Diencephalon (tissue), 2 donors: ENCODE results near the genes INTS2, TANC2 and CYB561.

GRCh38 chr17:61400120-61401107 lies 771 bp downstream of the TBX2 start:
- RAMPAGE, long total RNA = no peak

GRCh38 chr17:61443502-61444154 lies 8.6 kb upstream of the TBX4 start:
- RAMPAGE, long total RNA = no peak

- RAMPAGE, long total RNA = no peak
These were observed 4.5 kb upstream of the NACA2 start for GRCh38 chr17:61595459-61595979.

DNA sequence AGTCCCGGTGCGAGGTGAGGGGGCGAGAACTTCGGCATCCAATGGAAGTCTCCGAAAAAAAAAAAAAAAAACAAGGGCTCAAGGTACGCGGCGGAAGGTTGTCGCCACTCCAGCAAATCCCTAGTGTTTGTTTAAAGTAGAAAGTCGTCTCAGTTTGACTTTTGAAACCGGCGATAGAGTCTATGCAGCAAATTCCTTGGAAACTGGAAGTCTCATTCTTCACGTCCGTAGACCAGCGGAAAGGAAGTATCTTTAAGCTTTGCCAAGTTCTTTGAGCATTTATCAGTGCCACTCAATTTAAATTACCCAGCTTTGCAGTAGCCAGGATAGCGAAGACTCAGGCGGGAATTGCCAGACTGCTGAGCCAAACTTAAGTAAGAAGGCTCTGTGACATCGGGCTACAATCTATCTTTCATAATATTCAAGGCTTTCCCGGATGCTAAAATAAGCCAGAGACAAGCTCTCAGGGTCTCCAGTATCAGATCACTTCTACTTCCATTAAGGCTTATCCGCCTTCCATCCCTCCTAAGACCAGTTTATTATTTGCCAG lies 350 bp upstream of the BRIP1 start:
- RAMPAGE, long total RNA = no peak

DNA sequence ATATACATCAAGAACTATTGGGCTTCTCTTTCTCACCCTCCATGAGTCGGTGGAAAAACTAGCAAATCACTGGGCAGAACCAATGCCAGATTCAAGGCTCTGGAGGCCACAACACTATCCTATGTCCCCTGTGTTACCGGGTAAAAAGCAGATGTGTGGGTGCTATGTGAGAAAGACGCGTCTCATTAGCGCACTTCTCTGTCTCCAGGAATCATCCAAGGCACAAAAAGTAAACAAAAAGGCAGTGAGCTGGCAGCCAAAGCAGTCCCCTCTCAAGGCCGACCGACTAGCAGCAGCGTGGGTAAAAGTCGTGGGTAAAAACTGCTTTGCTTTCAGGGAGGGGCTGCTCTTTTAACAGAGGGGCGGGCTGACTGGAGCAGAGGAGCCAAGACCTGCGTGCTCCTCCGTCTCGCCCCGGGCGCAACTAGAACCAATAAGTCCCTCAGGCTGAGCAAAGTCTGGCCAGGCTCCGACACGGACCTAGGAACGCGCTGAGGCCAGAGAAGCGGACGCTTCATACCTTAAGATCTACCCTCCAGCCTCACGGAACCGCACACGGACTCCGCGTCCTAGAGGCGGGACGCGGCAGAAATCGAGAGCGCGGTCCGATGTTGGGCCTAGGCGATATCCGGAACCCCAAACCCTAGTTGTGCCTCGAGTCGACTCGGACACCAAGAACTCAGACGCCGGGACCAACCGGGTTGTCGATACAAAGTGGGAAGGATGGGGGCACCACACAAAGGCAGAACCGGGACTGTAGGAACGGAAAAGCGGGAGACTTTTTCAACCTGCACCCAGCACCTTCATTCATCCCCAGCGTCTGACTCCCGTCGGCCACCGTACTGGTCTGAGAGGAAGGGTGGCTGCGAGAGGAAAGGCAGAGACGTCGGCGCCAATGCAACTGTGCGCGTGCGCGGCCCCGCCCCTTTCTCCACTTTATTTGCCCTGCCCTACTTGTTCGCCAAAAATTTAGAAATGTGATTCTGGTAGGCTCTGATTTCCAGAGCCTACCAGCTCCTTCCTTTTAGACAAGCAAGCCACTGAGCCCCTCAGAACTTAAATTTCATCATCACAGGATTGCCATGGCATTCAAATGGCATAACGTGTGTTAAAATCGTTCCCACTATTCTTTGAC lies at the start of gene INTS2:
TSS of gene INTS2 (minus strand) at position 849 of the 1,135 bp plus-strand sequence.
- RAMPAGE, long total RNA = no peak

GRCh38 chr17:62029754-62030231 lies 35.3 kb downstream of the MED13 start:
- RAMPAGE, long total RNA = no peak

DNA sequence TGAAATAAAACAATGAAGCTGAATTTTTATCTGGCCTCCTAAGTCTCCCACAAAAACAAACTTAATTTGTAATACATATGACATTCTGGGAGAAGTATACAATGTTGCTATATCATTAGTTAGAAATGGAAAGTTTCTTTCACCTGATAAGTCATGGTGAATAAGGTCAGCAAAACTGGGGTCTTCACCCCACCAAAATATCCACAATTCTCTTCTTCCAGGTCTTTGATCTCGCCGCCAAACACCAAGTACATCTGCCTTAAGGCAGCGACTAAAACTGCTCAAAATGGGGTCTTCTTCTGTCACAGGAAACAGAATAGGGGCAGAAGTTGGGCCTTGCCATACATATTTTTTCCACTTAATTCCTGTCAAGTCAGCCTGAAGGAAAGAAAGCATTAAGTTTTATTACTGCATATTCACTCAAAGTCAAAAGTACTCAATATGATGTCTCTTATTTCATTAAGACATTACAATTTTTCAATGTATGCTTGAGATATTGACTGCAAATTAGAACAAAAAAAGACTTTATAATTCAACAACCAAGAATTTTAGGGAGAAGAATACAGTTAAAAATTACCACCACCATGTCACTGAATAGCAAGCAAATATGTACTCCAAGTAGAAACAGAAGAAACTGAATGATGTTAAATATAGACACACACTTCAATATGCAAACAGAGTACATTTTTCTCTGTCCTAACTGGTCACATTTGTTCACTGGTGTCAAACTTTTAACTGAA lies 2.0 kb downstream of the MED13 start:
- RAMPAGE, long total RNA = no peak

DNA sequence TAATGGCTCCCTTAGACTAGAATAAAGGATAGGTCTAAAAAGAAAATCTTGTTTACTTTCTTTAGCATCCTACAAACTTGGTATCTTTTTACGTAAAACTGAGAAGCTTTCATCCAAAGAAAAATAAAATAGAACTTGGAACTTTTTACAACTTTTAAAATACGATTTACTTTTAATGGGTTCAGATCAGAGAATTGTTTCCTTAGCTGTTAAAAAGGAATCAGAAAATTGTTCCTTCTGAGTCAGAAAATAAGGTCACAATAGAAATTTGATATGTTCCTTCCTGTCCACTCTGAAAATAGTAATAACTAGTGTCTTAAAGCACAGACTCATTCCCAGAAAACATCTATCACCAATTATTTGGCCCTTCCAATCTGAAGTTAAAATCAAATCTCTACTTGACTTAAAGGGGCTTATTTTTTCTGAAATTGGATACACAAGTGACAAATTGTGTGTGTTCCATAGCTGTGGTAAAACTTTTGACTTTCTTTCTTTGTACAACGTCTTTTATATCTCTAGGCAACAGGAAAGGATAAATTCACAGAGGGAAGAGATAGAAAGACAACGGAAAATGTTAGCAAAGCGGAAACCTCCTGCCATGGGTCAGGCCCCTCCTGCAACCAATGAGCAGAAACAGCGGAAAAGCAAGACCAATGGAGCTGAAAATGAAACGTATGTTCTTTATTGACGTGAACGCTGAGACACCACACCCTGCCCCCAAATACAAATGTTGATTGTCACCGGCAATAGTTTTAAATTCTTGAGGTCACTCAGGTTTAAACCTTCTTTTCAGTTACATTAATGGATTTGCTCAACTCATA lies 54.6 kb upstream of the MRC2 start:
- RAMPAGE, long total RNA = no peak

DNA sequence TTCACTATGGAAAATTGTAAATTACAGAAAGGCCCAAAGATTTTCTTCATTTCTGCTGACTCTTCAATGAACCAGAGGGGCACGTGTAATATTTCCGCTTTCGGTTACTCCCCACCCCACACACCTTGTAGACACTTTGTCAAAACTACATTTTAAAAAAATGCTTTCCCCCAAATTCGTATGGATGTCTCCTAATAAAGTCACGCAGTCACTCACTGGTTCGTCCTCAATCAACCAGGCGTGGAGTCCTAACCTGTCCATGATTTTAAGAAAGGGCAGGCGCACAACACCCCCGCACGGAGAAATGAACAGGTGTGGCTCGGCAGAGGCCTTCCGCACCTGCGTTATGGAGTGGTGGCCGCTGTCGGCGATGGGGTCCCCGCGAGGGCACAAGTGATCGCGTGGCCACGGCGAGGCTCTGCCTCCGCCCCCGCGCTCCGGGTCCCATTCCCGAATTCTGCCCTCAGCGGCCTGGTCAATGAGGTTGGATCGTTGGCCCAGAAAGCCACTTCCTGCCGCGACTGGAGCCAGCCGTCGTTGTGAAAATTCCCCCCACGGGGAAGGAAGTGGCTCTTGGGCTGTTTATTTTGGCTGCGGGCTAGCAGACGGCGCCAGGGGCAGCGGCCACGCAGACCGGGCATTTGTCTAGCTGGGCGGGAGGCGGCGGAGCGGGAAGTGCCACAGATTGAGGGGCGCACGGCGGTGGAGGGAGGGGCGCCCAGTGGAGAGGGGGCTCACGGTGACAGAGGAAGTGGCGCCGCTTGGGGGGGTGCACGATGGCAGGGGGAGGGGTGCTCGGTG lies 24.7 kb downstream of the MRC2 start:
- RAMPAGE, long total RNA = no peak

- RAMPAGE, long total RNA = no peak
These were observed 25.6 kb downstream of the MRC2 start for GRCh38 chr17:62652806-62653782.

GRCh38 chr17:62690933-62691342 lies 63.5 kb downstream of the MRC2 start:
- RAMPAGE, long total RNA = no peak

DNA sequence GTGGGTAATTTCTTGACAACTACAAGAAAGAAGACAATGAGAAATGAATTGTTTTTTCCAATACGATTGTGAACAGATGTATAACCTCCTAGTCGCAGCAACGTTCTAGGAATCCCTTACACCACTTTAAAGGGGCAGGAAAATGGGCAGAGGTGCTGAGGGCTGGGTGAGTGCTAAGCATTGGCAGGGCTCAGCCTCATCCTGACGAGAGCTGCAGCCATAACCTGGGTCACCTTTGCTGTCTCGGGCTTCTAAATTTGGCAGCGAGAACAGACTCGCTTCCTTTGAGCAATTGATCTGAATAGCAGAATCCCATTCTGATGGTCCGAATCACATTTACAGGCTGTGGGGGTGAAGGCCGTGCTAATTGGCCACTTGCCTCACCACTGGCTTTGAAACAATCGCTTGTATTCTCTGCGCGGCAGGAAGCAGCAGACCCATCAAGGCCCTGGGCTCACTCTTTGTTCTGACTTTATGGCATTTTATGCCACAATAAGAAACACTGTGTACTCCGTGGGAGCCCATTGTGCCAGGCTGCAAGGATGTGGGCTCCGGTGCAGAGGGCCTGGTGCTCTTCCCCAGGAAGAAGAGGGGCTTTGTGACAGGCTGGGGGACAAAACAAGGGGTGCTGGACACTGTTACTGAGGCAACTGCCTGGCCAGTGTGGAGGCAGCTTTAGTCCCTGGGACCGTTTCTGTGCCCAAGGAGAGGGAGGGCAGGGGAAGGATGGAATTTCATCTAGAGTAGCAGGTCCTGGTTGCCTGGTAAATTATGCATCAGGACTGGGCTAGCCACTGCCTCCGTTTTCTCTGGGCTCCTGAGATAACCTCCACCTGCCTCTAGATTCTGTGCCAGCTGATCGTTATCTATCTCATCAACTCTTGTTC lies 78.3 kb downstream of the MRC2 start:
- RAMPAGE, long total RNA = no peak

- RAMPAGE, long total RNA = no peak
These were observed 86.0 kb downstream of the MRC2 start for GRCh38 chr17:62713423-62714011.

- RAMPAGE, long total RNA = no peak
These were observed at the start of gene TANC2 for GRCh38 chr17:62966174-62966764. TANC2 (plus strand) TSS chr17:62966235.

GRCh38 chr17:63445474-63445993 lies 572 bp downstream of the CYB561 start:
- RAMPAGE, long total RNA = no peak

DNA sequence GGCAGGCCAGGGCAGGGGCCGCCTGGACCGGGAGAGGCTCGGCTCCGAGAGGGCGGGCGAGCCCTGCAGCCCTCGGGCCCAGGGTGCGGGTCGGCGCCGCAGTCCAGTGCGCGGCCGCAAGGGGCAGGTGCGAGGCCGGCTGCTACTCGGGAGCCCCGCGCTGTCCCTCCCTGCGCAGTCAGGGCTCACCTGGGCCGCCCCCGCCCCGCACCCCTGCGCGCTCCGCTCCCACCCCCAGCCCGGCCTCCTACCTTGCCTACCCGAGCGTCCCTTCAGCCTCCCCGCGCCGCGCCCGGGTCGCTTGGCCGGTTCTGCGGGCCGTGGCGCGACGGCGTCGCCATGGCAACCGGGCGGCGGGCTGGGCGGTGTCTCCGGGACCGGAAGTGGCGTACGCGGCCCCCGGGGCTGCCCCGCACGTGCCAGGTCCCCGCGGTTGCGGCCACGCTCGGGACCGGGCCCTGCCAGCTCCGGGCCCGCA lies at the start of gene CYB561:
TSS of gene CYB561 (minus strand) at position 313 of the 478 bp plus-strand sequence.
- RAMPAGE, long total RNA = no peak

GRCh38 chr17:63446472-63447609 lies 735 bp upstream of the CYB561 start:
- RAMPAGE, long total RNA = no peak

GRCh38 chr17:63474552-63475253 lies 2.2 kb upstream of the ACE start:
- RAMPAGE, long total RNA = no peak

GRCh38 chr17:63478666-63479557 lies 2.1 kb downstream of the ACE start:
- RAMPAGE, long total RNA = no peak

DNA sequence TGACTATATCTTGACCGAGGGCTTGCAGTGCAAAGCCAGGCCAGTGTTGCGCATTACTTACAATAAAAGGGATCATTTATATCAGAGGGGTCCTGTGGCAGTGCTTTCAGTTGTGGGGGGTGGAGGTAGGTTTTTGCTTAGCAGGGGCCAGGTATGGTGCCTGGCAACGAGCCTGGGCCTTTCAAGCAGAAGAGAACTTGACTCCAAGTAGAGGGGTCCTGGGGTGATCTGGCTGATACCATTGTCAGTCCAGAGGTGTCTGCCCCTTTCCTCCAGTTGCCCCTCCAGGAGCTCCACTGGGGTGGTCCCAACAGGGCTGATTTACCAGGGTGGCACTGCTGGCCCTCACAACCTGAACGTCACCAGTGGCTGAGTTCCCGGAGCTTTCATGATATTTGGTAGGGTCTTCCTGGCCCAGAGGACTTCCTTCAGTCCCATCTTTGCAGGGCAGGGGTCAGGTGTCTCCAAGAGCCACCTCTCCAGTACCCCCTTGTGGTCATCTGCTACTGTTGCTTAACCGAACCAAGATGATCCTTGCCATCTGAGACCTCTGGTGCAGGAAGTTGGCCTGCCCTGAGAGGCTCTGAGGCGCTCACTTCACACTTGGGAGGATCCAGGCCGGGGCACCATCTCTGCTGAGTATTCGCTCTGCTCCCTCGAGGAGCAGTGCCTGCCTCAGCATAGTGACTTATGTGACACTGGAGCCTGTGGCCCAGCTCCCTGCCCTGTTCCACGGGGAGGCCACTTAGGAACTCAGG lies 3.5 kb downstream of the LIMD2 start:
- RAMPAGE, long total RNA = no peak